Mucosa of descending colon (tissue), 1 donor: ENCODE measurements around a stretch of chr1.

GRCh38 chr1:201602653-201603406, 63.9 kb downstream of the NAV1 start:
- PRO-cap: no peak

- PRO-cap: bidirectional peak, plus-strand start at chr1:201720074, minus-strand start at chr1:201719930
These were observed 109.2 kb upstream of the IPO9 start for GRCh38 chr1:201719469-201720387.

- PRO-cap: bidirectional peak, plus-strand start at chr1:201739869, minus-strand start at chr1:201739801
These were observed 89.6 kb upstream of the IPO9 start for GRCh38 chr1:201739044-201740163.

- PRO-cap: no peak
These were observed 37.6 kb upstream of the IPO9 start for GRCh38 chr1:201791243-201791879.

GRCh38 chr1:201848020-201848834, 19.3 kb downstream of the IPO9 start:
- PRO-cap: no peak

GRCh38 chr1:201880876-201881393, 7.8 kb upstream of the SHISA4 start:
- PRO-cap: no peak

DNA sequence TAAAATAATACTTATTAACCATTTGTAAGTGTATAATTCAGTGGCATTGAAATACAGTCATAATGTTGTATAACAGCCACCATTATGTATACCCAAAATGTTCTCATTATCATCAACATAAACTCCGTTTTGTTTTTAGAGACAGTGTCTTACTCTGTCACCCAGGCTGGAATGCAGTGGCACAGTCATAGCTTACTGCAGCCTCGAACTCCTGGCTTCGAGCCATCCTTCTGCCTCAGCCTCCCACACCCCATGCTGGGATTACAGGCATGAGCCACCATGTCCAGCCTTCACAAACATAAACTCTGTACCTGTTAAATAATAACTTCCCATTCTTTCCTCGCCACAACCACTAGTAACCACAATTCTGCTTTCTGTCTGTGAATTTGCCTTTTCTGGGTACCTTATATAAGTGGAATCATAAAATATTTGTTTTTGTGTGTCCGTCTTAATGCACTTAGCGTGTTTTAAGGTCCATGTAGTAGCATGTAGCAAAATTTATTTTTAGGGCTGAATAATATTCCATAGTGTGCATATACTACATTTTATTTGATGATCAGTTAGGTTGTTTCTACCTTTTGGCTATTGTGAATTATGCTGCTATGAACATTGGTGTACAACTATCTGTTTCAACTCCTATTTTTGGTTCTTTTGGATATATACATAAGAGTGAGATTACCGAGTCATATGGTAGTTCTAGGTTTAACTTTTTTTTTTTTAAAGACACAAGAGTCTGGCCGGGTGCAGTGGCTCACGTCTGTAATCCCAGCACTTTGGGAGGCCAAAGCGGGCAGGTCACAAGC, 11.6 kb upstream of the RNPEP start:
- PRO-cap: no peak

- PRO-cap: bidirectional peak, plus-strand start at chr1:202009768, minus-strand start at chr1:202009422
These were observed 1.1 kb upstream of the ELF3 start for GRCh38 chr1:202009352-202009631.

- PRO-cap: no peak
These were observed 2.7 kb downstream of the ELF3 start for GRCh38 chr1:202013046-202013472.

- PRO-cap: bidirectional peak, plus-strand start at chr1:202048097, minus-strand start at chr1:202048168; bidirectional peak, plus-strand start at chr1:202048290, minus-strand start at chr1:202048215
These were observed 37.5 kb downstream of the ELF3 start for GRCh38 chr1:202047756-202048404.

GRCh38 chr1:202107161-202107689, 15.5 kb upstream of the GPR37L1 start:
- PRO-cap: bidirectional peak, plus-strand start at chr1:202107515, minus-strand start at chr1:202107375

DNA sequence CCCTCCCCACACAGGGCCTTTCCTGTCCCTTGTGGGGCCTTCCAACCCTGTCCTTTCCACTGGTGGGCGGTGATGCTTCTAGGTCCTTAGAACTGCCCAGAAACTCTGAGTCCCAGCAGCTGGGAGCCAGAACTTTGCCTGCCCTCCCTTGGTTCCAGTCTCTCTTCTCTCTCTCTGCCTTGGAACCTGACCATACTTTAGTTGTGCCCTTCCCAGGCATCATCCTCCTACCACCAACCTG, 5.9 kb downstream of the GPR37L1 start:
- PRO-cap: no peak

- PRO-cap: no peak
These were observed 6.5 kb downstream of the ARL8A start for GRCh38 chr1:202137771-202138762.

GRCh38 chr1:202157666-202158258, 2.6 kb downstream of the PTPN7 start:
- PRO-cap: no peak

- PRO-cap: no peak
These were observed 7.1 kb downstream of the LGR6 start for GRCh38 chr1:202200681-202201052.

DNA sequence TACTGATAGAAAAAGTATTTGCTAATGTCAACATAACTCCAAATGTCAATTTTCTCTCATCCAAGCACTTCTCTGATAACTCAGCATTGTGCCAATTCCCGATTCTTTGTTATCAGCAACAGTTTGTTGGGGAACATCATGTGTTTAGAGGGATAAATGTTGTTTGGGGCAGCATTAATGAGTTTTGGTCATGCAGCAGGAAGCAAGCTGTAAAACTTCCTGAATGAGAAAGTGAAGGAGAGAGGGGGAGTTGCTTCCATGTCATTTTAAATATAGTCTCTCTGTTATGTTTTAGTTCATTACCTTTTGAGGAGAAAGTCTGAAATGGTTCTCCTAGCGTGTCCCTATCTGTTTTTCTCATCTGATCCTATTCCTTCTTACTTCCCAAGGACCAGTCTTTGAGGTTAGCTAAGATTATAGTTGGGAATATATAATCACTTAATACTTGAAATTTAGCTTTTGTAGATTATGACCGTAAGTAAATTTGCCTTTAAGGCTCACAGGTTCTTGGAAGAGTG, 160.7 kb downstream of the PPP1R12B start:
- PRO-cap: no peak

- PRO-cap: no peak
These were observed 164.5 kb downstream of the SYT2 start for GRCh38 chr1:202545680-202546191.

- PRO-cap: no peak
These were observed 163.9 kb downstream of the SYT2 start for GRCh38 chr1:202546192-202546857.

DNA sequence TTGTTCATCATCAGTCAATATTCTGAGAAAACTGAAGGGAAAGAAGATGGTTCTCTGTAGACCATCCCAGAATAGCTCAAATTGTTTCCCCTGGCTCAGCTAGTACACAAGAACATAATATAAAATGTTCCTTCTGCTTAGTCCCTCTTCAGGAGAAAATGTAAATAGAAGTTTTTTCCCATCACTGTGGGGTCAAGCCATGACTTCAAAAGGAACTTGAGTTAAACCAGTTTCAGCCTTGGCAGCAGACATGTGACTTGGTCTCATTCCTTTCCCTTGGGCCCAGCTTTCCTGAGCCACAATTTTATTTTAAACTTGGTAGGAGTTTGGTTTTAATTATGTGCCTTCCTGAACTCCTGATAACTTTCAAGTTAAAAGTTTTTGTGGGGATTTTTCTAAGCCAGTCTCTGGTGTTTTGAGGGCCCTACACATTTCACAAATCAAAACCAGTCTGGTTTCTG, 157.7 kb downstream of the SYT2 start:
- PRO-cap: no peak

DNA sequence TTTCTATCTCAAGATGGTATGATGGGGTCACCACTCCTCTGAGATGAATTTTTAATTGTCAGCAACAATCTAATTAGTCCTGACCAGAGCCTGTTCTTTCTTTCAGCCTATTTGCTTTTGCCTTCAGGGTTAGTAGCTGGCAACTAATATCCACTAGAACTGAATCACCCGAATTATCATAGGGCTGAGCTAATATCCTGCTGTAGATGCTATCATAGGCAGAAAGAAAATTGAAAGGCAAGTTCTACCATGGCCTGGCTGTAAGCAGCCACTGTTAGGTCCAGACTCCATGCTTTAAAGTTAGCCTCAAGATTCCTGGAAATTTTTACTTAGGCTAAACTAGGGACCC, 134.0 kb downstream of the SYT2 start:
- PRO-cap: no peak